Panc1 (cell line): Measurements from ENCODE around the genes APLN and SASH3.

DNA sequence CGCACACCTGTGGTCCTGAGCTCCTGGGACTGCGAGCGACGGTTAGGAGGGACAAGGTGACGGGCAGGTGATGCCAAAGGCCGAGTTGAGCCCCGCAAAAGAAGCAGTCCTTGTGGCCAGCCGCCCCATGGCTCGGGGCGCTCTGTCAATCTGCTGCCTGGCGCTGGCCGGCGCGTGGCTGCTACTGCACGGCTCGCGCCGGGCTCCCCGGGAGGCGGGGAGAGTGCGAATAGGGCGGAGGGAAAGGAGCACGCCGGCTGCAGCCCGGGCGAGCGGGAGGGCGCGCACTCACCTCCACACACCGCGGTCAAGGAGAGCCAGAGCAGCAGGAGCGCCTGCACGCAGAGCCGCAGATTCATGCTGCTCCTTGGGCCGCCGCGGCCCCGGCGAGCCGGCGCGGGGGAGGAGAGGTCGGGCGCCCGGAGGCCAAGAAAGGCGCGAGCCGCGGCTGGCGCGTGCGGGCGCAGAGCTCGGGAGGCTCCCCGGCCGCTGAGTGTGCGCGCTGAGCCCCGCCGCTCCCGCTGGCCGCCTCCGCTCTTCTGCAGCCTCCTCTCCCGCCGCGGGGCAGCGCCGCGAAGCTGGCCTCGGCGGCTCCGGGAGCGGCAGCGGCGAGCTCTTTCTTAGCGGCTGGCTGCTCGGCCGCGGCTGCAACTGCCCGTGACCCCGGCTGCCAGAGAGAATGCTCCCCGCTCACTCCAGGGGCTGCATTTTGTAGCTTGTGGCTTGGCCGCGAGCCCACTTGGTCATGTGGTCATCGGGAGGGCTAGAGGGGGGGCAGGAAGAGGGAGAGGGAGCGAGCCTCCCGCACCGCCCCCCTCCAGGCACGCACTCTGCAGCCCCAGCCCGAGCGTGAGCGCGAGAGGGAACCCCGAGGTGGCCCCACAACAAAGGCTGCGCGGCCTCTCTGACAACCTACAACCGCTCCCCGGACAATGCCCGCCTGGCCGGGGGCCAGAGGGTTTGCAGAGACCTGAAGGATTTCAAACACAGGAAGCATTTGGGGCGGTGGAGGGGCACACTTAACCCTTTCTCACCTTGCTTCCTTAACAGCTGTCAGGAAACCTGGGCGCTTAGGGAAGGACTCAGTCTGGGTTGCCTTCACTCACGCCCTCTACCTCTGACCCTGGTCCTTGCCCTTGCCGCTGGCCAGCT lies at the start of gene APLN:
TSS of gene APLN (minus strand) at position 685 of the 1,152 bp plus-strand sequence.
- RRBS, 2 experiments, result 1 to 5% methylated on average over 27 to 43 of the region's 104 CpGs

DNA sequence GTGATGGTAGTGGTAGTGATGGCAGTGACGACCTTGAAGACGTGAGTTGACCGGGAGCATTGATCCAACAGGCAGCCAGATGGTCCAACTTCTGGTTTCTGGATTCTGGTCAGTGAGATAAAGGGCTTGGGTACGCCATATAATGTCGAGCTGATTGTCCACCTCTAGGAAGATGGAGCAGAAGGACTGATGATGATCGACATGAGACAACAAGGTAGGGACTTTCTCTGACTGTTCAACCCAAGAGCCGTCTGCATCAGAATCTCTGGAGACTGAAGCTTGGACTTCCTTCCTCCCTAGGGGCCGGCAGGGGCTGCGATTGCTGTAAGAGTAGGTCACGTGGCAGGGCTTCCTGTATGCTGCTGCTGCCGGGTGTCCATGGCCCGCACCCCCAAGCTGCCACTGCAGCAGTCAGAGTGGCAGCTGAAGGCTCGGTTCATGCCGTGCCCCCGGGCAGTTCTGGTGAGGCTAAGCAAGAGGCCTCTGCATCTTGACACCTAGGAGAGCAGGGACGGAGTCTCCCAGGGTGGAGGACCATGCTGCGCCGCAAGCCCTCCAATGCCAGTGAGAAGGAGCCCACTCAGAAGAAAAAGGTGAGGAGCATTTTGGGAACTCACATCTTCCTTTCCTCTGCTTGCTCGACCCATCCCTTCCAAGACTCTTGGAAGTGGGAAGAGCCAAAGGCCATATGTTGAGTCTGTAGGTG lies at the start of gene SASH3:
TSS of gene SASH3 (plus strand) at position 388 of the 706 bp plus-strand sequence.
- RRBS, 2 experiments, result 43 to 57% methylated on average over 8 of the region's 19 CpGs

DNA sequence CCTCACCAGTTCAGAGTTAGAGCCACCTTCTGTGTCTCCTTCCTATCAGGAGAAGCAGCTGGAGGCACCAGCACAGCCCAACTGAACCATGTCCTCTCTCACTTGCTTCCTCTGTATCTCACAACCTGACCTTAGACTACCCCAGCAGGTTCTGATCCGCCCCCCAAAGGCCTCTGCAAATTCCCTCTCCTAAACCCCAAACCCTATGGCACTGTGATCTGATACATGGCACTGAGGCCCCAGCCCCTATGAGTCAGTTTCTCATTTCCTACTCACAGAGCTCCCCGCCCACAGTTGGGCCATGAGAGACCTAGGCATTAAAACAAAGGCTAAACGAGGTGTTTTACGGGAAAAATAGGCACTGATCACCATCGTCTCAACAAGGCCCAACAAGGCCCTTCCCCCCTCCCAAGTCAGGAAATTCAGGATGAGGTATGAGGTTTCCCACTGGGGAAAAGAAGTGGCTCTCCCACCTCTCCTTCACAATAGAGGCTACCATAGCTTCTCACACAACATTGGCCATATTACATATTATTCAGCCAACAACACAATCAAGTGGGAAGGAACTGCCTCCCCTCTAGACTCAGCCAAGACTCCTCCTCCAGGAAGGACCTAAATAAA lies 19.2 kb downstream of the SASH3 start:
- RRBS, 2 experiments, result no CpG with 5 or more reads among the region's 5 CpGs

GRCh38 chrX:130070977-130072177 lies 38.9 kb downstream of the ELF4 start:
- RRBS, 2 experiments, result 71 to 88% methylated on average over 3 of the region's 21 CpGs

GRCh38 chrX:130072243-130072708 lies 38.0 kb downstream of the ELF4 start:
- RRBS, 2 experiments, result no CpG with 5 or more reads among the region's 11 CpGs

DNA sequence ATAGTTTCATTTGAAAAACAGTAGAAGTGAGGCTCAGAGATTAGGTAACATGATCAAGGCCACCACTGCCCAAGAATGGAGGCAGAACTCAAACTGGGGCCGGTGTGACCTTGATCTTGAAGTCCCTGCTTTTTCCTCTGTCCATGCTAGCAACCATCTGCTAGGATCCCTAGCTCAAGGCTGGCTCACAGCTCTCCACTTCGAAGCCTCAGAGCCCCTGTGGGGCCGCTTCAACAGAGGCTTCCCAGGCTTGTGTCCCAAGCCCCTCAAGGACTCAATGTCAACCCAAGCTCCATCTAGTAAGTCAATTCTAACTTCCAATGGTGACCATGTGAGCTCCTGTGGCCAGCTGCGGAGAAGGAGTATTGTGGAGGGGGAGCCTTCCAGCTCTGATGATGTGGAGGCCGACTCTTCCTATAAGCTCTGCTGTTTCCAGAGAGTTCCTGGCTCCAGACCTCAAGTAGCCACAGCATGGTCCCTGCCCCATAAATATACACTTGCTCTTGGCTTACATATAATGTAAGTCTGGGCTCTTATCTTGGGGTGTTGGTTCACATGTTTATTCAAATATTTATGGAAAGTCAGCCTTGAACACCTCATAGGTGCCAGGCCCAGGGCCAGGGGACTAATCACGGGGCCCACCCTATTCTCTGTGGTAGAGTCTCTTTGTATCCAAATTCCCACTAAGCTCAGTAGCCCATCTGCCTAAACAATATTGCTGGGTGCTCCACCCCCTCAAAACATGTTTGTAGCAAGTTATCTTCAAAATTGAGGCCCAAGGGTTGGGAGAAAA lies 14.8 kb downstream of the ELF4 start:
- RRBS, 2 experiments, result no CpG with 5 or more reads among the region's 6 CpGs

DNA sequence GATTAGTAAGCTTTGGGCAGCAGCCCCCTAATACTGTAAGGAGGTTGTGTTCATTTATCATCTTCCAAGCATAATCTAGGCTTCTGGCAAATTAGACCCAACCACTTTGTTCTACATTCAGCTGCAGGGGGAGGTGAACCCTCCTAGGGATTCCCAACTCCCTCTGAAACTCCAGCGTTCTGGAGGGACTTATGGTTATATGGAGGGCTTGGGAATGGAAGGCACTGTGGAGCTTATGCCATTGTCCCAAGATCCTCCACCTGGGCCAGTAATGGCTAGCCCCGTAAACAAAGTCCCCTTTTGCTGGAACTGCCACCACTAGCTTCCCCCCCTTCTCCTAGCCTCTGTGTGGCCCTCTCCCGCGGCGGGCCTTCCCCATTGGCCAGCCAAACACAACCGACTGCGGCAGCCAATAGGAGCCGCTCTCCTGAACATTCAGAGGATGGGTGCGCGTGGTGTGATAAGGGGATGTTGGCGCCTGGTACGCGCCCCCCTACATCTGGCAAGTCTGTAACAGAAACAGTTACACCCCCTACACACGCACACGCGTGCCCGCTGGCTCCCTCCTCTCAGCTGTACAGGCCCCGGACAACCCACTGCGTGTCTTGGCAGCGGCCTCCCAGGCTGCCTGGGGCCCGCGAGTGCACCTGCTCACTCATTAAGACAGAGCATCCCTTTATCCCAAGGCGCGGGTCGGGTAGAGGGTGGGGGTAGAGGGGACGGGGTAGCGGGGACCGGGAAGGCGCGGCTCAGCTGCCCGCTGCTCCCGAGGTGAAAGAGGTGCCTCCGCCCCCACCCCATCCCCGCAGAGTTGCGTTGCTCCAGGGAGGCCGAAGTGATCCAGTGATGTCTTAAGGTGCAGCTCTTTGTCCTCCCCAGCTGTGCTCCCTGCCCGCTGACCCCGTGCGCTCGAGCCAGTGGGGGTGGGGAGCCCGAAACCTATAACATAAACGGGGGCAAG lies 869 bp upstream of the RAB33A start:
- RRBS, 2 experiments, result no CpG with 5 or more reads among the region's 42 CpGs

GRCh38 chrX:131251478-131251699 lies 37.7 kb downstream of the IGSF1 start:
- RRBS, 2 experiments, result no CpG with 5 or more reads among the region's 6 CpGs

DNA sequence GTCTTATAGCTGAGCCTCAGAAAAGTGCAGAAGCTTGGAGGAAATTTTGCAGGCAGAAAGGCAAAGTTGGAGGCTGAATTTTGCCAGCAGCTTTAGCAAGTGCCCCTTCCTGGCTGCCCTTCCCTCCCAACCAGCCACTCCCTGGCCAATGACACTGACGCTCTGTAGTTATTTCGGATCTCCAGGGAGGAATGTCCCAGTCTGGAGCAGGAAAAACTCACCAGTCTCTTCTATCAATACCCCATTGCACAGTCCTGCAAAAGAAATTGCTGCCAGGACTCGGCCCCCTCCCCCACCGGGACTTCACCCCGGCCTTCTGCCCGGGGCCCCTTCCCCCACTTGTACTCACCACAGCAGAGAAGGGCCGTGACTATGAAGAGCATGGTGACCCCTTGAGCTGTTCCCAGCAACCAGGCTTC lies 10.2 kb downstream of the IGSF1 start:
- RRBS, 2 experiments, result no CpG with 5 or more reads among the region's 7 CpGs

GRCh38 chrX:131828061-131828417 lies 195.1 kb upstream of the STK26 start:
- RRBS, 2 experiments, result no CpG with 5 or more reads among the region's 3 CpGs

- RRBS, 2 experiments, result no CpG with 5 or more reads among the region's 3 CpGs
Measured at GRCh38 chrX:132169420-132169951, 41.7 kb upstream of the FRMD7 start.

- RRBS, 2 experiments, result no CpG with 5 or more reads among the region's 3 CpGs
Measured at GRCh38 chrX:132648639-132648959, 159.8 kb upstream of the MBNL3 start.

GRCh38 chrX:133495616-133496047 lies 80.3 kb upstream of the GPC4 start:
- RRBS, 2 experiments, result no CpG with 5 or more reads among the region's 7 CpGs

DNA sequence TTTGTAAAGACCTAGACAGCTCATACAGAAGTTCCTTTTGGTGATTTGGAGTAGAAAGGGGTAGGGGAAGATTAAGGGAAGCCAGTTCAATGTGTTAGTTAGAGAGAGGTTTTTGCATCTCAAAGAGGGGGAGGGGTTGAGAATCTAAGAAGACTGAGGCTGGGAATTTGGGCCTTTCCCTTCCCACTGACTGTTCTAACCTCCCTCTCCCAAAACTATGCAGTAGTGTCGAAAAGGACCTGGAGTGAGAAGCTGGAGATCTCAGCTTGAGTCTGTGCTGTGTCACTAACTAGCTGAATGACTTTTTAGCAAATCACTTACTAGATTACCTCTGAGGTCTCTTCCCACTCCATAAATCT lies 55.7 kb upstream of the CCDC160 start:
- RRBS, 2 experiments, result no CpG with 5 or more reads among the region's 1 CpG

- RRBS, 2 experiments, result no CpG with 5 or more reads among the region's 3 CpGs
Measured at GRCh38 chrX:134369378-134370003, 3.6 kb upstream of the PHF6 start.

DNA sequence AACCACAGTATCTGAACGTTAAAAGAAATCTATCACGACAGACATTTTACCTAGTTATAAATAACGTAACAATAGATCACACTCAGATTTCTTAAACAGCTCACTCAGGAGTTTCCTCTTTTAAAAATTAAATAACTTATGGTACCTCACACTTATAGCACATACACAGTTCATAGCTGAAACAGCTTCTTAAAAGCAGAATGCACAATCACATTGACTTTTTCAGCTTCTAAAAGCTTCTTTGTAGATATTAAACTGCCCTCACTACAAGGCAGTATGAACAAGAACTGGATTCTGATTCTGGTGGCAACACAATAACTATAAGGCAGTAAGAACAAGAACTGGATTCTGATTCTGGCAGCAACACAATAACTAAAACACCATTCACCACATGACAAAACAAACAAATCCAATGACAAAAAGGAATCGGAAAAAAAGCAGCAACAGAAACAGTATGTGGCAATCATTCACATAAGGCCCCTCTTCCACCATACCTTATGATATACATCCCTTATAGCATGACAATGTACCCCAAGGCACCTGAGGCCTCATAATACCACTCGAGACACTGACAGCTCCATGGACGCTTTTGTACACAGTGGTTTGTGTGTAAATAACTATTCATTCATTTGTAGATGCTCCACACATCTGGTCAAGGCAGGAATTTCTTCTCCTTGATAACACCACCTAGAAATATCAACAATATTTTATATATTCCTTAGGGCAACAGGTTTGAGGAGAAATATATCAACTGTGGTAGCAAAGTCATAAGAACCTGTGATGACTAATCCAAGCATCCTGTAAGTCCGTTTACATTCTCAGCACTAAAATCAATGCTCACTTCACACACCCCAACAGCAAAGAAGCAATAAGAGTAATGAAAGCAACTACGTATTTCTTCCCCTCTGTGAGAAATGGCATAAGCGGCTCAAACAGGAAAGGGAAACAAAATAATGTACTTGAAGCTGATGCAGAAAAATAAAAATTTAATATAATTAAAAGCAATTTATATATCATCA lies 26.0 kb downstream of the PABIR2 start:
- RRBS, 2 experiments, result no CpG with 5 or more reads among the region's 9 CpGs

DNA sequence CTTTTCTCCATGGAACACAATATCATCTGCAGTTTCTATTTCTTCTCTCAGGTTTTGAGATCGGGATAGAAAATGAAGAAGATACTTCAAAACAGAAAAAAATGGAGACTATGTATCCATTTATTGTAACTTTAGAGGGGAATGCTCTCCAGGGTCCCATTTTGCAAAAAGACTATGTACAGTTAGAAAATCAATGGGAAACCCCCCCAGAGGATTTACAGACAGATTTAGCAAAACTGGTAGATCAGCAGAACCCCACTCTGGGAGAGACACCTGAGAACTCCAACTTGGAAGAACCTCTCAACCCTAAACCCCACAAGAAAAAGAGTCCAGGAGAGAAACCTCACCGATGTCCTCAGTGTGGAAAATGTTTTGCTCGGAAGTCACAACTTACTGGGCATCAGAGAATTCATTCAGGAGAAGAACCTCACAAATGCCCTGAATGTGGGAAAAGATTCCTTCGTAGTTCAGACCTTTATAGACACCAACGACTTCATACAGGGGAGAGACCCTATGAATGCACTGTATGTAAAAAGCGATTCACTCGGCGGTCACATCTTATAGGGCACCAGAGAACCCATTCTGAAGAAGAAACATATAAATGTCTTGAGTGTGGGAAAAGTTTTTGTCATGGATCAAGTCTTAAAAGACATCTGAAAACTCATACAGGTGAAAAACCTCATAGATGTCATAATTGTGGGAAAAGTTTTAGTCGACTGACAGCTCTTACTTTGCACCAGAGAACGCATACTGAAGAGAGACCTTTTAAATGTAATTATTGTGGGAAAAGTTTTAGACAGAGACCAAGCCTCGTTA lies 15.8 kb downstream of the ZNF449 start:
- RRBS, 2 experiments, result no CpG with 5 or more reads among the region's 11 CpGs

DNA sequence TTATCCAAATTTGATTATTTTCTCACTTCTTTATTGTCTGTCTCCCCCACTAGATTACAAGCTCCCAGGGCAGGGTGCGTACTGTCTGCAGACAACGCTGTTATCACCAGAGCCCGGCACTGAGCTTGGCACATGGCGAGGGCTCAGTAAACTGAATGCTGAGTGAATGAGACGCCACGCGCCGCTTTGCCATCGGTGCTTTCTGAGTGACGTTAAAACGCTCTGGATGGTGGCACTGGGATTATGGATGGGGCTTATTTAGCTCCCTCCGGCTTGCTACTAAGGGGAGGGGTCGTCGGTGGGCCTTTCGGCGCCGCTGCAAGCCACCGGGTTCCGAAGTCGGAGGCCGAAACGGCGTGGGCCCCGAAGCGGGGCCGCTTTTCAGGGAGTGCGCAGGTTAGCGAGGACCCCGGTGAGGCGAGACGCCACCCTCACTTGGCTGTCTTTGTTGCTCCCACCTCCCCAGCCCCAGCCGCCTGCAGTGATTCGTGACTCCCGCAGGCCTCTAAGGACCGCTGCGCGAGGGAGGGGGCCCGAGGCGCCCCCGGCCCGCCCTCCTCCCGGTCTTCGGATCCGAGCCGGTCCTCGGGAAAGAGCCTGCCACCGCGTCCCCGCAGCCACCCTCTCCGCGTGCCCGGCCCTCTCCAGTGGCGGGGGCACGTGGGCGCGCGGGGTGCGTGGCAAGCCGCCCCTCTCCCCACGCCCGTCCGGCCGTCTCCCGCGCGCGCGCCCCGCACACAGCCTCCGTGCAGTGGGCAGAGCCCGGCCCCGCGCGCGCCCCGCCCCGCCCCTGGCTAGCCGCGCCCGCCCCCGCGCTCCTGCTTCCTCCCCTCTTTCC lies 50.0 kb upstream of the FHL1 start:
- RRBS, 2 experiments, result 1 to 4% methylated on average over 39 of the region's 82 CpGs

DNA sequence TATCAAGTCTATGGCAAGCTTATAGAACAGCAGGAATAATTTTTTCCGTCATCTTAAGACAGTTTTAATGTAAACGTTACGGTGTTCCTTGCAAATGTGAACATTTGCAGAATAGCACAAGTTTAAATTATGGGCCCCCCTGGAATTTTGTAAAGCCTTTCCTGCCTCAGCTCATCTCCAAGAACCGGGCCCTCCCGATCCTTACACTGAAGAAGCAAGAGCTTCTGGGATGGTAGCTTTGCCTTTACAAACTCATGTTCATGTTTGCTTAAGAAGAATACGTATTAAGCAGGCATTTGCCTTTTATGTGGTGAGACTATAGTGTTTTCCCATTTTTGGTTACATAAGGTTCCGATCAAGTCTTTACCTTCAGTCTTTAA lies 47.8 kb upstream of the FHL1 start:
- RRBS, 2 experiments, result no CpG with 5 or more reads among the region's 7 CpGs